Glomerular endothelial cell (primary cell): ENCODE measurements around a stretch of chr2.

DNA sequence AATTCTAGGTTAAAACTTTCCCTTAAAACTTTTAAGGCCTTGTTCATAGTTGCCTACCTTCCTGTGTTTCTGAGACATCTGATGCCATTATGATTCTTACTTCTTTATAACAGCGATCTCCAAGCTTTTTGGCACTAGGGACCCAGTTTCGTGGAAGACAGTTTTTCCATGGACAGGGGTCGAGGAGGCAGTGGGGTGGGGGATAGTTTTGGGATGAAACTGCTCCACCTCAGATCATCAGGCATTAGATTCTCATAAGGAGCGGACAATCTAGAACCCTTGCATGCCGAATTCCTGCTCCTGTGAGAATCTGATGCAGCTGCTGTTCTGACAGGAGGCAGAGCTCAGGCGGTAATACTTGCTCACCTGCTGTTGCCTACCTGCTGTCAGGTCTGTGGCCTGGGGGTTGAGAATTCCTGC is 21.5 kb downstream of the ACSL3 start:
- RAMPAGE, long total RNA: no peak

DNA sequence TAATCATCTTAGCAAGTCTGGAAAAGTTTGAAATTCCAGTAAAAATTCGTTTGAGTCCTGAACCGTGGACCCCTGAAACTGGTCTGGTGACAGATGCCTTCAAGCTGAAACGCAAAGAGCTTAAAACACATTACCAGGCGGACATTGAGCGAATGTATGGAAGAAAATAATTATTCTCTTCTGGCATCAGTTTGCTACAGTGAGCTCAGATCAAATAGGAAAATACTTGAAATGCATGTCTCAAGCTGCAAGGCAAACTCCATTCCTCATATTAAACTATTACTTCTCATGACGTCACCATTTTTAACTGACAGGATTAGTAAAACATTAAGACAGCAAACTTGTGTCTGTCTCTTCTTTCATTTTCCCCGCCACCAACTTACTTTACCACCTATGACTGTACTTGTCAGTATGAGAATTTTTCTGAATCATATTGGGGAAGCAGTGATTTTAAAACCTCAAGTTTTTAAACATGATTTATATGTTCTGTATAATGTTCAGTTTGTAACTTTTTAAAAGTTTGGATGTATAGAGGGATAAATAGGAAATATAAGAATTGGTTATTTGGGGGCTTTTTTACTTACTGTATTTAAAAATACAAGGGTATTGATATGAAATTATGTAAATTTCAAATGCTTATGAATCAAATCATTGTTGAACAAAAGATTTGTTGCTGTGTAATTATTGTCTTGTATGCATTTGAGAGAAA is 80.8 kb downstream of the ACSL3 start:
- RAMPAGE, long total RNA: no peak

DNA sequence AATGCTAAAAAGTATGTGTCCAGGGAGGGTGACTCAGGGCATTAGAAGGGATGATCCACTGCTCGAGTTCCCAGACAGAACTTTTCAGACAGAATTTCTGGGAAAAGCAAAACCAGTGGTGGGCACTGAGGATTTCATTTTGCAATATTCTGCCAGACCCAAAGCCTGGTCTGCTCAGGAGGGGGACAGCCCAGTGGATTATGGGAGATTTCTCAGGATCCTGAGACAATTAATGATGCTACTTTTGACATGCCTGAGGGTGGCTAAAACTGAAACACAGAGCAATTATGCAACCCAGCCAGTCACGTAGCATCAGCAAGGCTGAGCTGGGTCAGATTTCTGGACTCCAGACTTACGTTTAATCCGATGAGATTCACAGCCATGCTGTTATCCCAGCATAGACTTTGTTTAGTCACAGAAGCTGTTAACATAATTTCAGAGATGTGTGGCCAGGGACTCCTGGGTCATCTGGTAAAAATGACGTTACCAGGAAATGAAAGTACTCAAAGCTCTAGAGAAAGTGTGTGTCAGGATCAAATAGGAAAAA is 4.6 kb upstream of the KCNE4 start:
- RAMPAGE, long total RNA: no peak

DNA sequence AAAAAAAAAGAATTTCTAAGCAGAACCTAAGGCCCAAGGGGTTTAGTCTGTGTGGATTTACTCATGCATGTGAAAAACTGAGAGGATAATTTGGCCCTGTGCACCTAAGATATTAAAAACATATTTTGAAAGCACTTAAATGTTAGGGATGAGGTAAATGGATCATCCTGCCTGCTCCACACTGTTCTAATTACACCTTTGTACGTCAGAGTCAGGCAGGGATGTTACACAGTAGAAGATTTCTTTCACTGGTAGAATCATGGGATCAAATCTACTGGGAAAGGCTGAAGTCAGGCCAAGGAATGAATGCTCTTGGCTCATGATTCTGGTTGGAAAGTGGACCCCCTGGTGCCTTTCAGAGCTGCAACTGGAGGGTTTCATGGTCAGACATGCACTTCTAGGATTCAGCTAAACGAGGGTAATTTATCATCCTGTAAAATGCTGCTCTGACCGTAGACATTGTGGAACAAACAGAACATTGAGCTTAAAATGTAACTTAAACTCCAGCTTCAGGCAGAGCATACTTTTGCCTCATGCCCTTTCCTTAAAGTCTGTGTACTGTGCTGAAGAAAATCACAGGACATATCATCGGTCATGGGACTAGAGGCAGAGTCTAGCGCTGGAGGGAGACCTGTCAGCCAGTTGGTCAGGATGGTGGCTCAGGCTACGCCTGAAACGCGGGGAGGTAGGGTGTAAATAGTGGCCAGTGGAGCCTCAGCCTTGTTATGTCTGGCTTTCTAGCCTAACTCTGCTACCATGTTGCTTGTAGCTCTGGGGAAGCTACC is 4.9 kb downstream of the KCNE4 start:
- RAMPAGE, long total RNA: no peak

GRCh38 chr2:223760730-223761558 is 76.4 kb downstream of the AP1S3 start:
- RAMPAGE, long total RNA: no peak

DNA sequence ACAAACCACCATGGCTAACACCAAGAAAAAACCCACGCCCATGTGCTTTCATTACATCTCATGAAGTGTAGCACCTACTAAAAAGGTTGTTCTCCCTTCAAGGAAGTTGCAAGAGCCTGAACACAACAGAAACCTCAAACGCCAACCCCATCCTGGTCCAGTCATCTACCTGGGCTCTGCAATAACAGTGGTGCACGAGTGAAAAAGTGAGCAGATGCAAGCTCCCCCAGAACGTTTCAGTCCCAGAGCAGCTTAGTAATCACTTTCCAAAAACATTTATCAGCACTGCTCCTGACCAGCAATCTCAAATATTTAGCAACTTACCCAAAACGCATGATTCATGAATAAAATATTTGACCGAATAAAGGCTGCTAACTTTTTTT is 3.3 kb downstream of the WDFY1 start:
- RAMPAGE, long total RNA: no peak

DNA sequence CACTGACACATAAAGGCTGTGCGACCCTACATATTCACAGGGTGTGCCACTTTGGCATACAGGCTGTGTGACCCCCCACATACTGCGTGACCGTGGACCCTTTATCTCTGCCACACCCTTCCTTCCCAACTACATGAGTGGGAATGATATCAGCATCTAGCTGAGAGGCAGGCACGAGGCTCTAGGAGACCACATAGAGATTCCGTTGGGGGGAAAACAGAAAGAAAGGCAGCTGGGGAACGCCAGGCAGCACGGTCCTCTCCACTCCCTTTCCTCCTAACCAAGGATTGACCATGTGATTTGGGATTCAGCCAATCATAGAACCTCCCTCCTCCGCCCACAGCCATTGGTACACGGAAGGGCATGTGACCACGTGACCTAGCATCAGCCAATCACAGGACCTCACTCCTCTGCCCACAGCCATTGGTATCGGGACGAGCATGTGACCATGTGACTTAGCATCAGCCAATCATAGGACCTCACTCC is 7.9 kb downstream of the SERPINE2 start:
- RAMPAGE, long total RNA: no peak

DNA sequence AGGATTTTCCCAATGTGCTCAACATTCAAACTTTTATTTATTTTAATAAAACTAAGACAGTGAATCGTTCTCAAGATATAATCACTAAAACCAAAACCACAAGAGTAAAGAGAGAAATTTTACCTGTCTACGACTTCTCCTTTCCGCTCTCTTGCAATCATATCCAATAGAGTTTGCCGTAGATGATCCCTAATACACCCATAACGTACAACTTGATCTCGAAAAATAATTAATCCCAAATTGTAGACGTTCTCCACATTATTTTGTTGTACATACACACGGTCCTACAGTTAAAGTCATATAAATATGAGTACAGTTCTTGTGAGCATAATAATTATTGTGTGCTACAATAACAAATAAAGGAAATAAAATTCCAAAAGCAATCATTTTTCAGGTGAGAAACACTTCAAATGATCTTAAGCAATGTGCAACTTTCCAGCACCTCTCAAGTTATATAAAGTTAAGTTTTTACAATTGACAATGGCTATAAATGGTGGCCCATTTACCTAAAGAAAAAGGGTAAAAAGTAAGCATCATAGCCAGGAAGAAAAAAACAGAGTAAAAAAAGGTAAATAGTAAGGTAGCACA is 70.6 kb downstream of the CUL3 start:
- RAMPAGE, long total RNA: no peak

- RAMPAGE, long total RNA: no peak
Observed at GRCh38 chr2:224565581-224566181, 19.5 kb downstream of the CUL3 start.

DNA sequence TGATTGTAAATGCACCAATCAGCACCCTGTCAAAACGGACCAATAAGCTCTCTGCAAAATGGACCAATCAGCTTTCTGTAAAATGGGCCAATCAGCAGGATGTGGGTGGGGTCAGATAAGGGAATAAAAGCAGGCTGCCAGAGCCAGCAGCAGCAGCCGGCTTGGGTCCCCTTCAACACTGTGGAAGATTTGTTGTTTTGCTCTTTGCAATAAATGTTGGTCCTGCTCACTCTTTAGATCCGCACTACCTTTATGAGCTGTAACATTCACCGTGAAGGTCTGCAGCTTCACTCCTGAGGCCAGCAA is 59.7 kb downstream of the CCDC195 start:
- RAMPAGE, long total RNA: no peak

- RAMPAGE, long total RNA: no peak
Observed at GRCh38 chr2:224776828-224777164, 60.6 kb upstream of the CCDC195 start.

DNA sequence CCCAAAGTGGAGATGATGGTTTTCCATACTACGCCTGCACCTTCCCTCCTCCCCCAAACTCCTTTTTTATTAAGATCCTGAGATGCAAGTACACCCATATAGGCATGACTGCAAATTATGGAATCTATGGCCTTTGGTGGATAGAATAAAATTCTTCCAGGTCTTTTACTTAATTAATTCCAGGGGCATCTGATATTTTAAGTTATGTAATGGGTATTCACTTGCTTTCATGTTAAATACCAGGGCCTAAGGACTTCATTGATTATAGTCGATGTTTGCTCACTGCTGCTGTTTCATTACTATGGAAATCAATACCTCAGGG is 66.0 kb upstream of the CCDC195 start:
- RAMPAGE, long total RNA: no peak

GRCh38 chr2:224875809-224876577 is 159.8 kb upstream of the CCDC195 start:
- RAMPAGE, long total RNA: no peak

GRCh38 chr2:225052666-225053041 is 10.4 kb upstream of the DOCK10 start:
- RAMPAGE, long total RNA: no peak

- RAMPAGE, long total RNA: no peak
Observed at GRCh38 chr2:226207612-226208184, 591.9 kb downstream of the IRS1 start.

DNA sequence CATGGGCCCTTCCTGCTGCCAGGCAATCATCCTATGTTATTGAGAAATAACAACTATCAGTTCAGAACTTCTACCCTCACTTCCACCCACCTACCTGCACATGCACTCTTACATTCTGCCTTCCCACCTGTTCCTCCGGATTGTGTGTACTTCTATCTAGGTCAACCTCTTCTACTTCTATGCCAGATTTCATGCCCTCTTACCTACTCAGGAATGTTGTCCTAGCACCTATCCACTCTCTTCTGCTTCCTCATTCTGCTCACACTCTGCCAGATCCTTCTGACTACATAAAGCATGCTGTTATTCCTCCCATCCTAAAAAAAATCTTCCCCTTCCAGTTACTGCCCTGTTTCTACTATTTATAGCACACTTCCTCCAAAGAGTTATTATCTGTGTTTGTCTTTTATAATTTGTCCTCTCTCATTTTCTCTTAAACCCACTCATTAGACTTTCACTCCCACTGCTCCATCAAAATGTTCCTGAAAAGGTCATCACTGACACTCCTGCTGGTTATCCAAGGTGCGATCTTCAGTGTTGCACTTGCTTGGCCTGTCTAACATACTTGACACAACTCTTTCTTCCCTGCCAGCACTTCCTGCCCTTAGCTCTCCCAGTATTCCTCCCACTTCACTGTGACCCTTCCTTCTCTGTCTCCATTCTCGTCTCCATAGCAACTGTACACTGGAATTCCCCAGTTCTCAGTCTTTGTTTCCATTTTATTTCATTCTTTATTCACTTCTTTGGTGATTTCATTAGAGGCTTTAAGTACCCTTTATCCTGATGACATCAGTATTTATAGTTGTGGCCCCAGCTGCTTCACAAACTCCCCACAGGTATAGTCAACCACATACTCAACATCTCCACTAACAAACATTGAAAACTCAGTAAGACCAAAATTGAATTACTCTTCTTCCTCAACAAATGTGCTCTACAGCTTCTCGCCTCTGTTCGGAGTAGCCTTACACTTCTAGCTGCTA is 333.2 kb downstream of the IRS1 start:
- RAMPAGE, long total RNA: no peak

GRCh38 chr2:226478262-226478946 is 321.2 kb downstream of the IRS1 start:
- RAMPAGE, long total RNA: no peak

DNA sequence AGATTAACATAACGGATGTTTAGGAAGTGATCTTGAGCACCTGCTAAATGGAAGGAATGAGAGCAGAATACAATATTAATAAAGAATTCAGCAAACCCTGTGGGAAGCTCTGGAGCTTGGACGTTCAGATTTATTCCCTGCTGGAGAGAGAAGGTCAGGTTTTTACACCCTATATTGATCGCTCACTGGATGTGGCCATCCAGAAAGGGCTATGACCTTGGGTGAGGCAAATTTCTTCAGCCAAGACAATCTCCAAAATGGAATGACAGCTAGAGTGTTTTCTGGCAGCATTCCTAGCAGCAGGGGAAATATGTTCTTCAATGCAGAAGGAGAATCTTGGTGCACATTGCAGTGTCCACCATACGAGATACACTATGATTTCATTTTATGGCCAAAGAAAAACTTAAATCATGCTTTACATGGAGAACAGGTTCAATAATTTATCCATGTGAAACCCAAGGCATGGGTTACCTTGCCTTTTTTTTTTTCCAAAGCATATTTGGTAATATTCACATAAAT is 288.2 kb downstream of the IRS1 start:
- RAMPAGE, long total RNA: no peak

DNA sequence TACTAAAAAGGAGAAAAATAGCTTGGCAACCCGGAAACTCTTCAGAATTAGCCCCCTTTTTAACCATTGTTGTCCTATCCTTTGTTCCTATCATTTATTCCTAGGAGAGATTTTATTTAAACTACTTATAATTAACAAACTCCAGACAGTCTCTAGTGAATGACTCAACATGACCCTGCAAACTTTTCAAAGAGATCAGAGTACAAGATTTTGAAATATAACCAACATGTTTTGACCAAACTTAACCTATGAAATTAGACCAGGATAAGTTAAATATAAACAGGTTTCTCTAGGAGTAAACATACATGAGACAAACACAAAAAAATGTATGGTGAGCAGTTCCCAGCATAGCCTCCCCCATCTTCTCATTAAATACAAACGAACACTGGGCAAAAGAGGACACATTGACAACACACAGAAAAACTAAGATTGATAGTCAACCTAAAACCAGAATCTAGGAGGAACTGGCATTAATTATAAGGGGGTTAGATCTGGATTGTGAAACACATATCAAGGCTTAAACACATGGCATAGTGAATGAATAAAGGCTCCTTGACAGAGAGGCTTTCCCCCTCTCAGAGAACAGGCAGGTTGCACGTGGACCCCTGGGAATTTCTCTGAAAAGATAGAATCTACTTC is 284.2 kb downstream of the IRS1 start:
- RAMPAGE, long total RNA: no peak

GRCh38 chr2:226583535-226584178 is 216.0 kb downstream of the IRS1 start:
- RAMPAGE, long total RNA: no peak